ENCODE results near the genes GIP and IGF2BP1.

GRCh38 chr17:48562268-48563000, 15.7 kb downstream of the HOXB4 start:
- PRO-cap, 2 experiments, result no peak in any of the 2 experiments
- RAMPAGE, long total RNA, 5 experiments, result no peak in any of the 5 experiments

DNA sequence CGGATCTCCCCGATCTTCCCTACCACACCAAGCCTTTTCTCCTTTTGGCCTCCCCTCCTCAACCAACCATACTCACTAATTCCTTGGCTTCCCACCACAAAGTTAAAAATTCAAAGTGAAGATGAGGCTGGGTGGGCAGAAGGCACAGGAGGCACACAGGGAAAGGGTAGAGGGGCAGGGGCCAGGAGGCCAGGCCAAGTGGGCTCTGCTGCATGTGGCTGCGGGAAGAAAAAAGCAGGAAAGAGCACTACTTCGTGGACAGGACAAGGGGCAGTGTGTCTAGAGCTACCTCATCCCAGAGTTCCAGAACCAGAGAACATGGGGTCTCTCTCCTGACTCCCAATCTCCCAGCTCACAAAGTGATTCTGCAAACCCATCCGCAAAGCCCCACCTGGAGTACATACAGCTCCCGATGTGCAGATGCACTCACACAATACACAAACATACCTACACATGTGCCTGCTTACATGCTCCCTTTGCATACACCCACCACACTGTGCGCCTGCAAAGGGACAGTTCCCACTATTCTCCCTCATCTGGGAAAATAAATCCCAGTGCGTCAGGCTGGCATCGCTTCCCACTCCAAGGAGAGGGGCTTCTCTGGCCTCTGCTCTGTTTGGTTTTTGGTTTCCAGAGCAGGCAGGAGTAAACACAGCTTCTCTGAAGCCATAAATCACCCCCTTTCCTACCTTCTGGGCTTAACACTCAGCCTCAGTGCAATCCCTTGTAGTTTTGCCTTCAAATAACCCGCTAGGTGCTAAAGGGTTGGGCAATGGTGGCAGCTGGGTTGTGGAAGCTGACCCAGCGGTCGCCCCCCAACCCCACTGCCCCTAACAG, 14.9 kb downstream of the HOXB4 start:
- PRO-cap, 2 experiments, result no peak in any of the 2 experiments
- RAMPAGE, long total RNA, 5 experiments, result no peak in any of the 5 experiments

DNA sequence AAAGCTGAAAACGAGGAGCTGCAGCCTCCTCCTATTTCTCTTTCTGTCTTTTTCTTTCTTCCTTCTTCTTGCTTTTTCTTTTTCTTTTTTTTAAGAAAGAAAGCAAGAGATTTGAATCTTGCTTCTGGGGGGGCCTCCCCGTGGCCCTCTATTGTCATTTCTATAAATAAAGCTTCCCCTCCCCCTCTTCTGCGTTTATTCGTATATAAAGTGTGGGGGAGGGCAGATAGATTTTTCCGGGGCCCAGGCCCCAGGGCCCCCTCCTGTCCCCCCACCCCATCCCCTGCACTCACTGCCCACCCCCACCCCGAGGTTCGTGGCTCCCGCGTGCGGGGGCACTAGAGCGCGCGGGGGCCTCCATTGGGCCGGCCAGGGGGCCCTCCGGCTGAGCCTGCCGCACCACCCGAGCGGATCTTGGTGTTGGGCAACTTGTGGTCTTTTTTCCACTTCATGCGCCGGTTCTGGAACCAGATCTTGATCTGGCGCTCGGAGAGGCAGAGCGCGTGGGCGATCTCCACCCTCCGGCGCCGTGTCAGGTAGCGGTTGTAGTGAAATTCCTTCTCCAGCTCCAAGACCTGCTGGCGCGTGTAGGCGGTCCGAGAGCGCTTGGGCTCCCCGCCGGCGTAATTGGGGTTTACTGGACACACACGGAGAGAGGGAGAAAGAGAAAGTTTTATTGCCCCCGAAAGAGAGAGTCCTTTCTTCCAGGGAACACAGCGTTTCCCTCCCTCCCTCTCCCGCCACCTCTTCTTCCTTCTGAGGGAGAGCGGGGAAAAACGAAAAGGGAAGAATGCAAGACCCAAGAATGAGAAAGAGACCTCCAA, 1.6 kb downstream of the HOXB4 start:
- PRO-cap, 2 experiments, result peak in 1 of 2 experiments; most common plus-strand start position 470 of the sequence (in 1); most common minus-strand start position 416 of the sequence (in 1)
- RAMPAGE, long total RNA, 5 experiments, result no peak in any of the 5 experiments

- PRO-cap, 2 experiments, result no peak in any of the 2 experiments
- RAMPAGE, long total RNA, 5 experiments, result no peak in any of the 5 experiments
Measured at GRCh38 chr17:48586294-48586764, 3.7 kb downstream of the HOXB3 start.

DNA sequence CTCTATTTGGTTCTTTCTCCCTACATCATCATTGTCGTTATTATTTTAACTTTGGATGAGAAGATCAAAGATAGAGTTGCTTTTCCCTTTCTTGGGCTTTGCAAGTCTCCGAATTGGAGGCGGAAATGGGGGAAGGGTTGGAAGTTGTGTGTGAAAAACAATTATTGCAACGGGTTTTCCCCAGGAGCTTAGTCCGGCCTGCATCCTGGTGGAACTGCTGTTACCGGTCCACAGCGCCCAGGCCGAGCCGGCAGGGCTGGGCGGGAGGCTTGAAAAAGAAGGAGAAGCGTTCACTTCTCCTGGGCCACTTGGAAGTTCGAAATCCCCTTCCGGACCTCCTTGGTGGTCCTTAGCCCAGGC, 639 bp upstream of the HOXB5 start:
- PRO-cap, 2 experiments, result no peak in any of the 2 experiments
- RAMPAGE, long total RNA, 5 experiments, result no peak in any of the 5 experiments

GRCh38 chr17:48598803-48599083, 5.2 kb upstream of the HOXB5 start:
- PRO-cap, 2 experiments, result no peak in any of the 2 experiments
- RAMPAGE, long total RNA, 5 experiments, result no peak in any of the 5 experiments

DNA sequence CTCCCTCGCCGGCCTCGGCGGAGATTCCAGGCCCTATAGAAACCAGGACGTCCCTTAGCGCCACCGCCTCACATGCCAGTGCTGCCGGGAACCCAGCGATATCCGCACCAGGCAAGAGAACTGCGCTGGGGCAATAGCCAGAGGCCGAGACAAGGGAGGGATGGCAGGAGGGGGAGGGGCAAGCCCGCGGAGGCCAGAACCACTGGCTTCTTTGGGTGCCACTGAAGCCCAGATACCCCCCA, 929 bp downstream of the HOXB6 start:
- PRO-cap, 2 experiments, result no peak in any of the 2 experiments
- RAMPAGE, long total RNA, 5 experiments, result no peak in any of the 5 experiments

DNA sequence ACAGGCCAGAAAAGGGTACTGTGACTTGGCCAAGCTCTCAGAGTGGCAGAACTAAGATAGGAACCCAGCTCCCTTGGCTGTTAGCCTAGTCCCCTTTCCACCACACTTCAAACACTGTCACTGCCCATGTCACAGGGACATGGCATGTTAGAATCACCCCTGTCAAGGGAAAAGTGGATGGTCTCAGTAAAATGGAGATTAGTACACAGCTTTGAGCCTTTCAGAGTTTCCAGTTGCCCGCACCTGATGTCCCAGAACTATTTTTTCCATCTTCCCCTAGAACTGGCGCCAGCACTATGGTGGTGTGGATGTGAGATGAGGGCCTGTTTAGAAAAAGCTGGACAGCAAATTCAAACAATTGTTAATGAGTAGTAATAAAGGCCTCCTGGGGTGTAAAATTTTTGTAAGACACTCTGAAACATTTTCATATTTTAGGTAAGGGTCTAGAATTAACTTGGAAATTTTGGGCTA, 1.8 kb downstream of the CALCOCO2 start:
- PRO-cap, 2 experiments, result no peak in any of the 2 experiments
- RAMPAGE, long total RNA, 5 experiments, result no peak in any of the 5 experiments

DNA sequence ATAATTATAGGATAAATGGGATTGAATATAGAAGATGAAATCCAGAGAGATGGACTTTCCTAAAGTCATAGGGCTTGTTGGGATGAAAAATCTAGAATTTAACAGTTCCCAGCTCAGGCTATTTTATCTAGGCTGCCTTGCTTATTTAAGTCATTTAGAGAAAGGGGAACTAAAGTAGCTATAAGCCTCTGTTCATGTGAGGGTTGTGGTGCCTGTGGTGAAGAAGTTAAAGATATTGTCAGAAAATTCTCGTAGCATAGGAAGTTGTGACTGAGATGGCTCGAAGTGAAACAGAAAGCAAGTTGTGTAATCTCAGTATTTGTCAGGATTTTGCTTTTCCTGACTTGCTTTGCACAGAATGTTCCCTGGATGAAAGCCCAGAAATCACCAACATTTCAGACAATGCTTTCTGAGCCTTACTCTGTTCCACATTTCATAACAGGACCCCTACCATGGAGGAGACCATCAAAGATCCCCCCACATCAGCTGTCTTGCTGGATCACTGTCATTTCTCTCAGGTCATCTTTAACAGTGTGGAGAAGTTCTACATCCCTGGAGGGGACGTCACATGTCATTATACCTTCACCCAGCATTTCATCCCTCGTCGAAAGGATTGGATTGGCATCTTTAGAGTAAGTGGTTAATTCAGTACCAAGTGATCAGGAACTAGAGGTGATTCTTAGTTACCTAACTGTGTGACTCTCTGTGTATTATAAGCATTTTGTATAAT, 10.6 kb downstream of the CALCOCO2 start:
- PRO-cap, 2 experiments, result peak in 1 of 2 experiments; most common plus-strand start position 431 of the sequence (in 1); most common minus-strand start position 228 of the sequence (in 1)
- RAMPAGE, long total RNA, 5 experiments, result no peak in any of the 5 experiments

GRCh38 chr17:48847866-48848584, 17.2 kb downstream of the CALCOCO2 start:
- PRO-cap, 2 experiments, result no peak in any of the 2 experiments
- RAMPAGE, long total RNA, 5 experiments, result no peak in any of the 5 experiments

GRCh38 chr17:48928128-48928620, 16.5 kb downstream of the SNF8 start:
- PRO-cap, 2 experiments, result no peak in any of the 2 experiments
- RAMPAGE, long total RNA, 5 experiments, result no peak in any of the 5 experiments

- PRO-cap, 2 experiments, result no peak in any of the 2 experiments
- RAMPAGE, long total RNA, 5 experiments, result no peak in any of the 5 experiments
Measured at GRCh38 chr17:48968434-48968977, at the start of gene GIP. Gene GIP (minus strand): TSS chr17:48968596.

- PRO-cap, 2 experiments, result no peak in any of the 2 experiments
- RAMPAGE, long total RNA, 5 experiments, result no peak in any of the 5 experiments
Measured at GRCh38 chr17:48995934-48996835, 1.0 kb upstream of the IGF2BP1 start.

GRCh38 chr17:48996836-48997693, at the start of gene IGF2BP1:
Gene IGF2BP1 (plus strand): TSS chr17:48997385.
- PRO-cap, 2 experiments, result no peak in any of the 2 experiments
- RAMPAGE, long total RNA, 5 experiments, result no peak in any of the 5 experiments

GRCh38 chr17:49014278-49015037, 17.3 kb downstream of the IGF2BP1 start:
- PRO-cap, 2 experiments, result no peak in any of the 2 experiments
- RAMPAGE, long total RNA, 5 experiments, result no peak in any of the 5 experiments

- PRO-cap, 2 experiments, result no peak in any of the 2 experiments
- RAMPAGE, long total RNA, 5 experiments, result no peak in any of the 5 experiments
Measured at GRCh38 chr17:49015898-49016370, 18.7 kb downstream of the IGF2BP1 start.

DNA sequence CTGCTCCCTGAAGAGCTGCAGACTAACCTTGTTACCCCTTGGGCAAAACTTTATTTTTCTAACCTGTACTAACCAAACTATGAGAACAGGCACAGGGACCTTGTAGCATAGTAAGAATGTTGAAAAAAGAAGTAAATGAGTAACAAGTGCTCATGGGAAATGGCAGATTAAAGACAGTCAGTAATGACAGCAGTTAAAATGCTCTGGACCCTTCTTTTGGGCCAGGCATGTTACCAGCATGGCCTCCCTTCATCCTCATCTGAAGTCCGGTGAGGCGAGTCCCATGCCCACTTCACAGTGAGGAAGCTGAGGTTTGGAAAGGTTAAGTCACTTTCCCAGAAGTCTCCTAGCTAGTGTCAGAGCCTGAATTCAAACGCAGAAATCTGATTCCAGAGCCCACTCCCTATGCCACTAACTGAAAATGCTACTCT, 1.9 kb downstream of the ABI3 start:
- PRO-cap, 2 experiments, result no peak in any of the 2 experiments
- RAMPAGE, long total RNA, 5 experiments, result no peak in any of the 5 experiments

DNA sequence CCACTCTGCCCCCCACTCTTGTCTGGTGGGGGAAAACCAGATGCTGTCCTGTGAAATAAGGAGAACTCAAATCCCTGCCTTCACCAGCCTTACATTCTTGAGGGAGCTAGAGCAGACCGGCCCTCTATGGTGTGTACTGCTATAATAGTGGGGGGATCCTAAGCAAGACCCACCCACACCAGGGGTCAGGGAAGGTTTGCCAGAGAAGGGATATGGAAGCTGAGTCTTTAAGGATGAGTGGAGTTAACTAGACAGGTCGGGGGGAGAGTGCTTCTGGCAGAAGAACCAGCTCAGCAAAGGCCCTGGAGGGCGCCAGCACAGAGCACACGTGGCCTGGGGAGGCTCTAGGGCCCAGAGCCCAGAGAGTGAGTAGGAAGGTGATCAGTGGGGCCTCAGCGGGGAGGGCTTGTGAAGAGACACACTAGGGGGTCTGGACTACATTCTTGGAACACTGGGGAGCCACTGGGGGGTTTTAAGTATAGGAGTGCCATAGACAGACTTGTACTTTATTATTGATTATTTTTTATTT, 21.1 kb downstream of the NGFR start:
- PRO-cap, 2 experiments, result no peak in any of the 2 experiments
- RAMPAGE, long total RNA, 5 experiments, result no peak in any of the 5 experiments

DNA sequence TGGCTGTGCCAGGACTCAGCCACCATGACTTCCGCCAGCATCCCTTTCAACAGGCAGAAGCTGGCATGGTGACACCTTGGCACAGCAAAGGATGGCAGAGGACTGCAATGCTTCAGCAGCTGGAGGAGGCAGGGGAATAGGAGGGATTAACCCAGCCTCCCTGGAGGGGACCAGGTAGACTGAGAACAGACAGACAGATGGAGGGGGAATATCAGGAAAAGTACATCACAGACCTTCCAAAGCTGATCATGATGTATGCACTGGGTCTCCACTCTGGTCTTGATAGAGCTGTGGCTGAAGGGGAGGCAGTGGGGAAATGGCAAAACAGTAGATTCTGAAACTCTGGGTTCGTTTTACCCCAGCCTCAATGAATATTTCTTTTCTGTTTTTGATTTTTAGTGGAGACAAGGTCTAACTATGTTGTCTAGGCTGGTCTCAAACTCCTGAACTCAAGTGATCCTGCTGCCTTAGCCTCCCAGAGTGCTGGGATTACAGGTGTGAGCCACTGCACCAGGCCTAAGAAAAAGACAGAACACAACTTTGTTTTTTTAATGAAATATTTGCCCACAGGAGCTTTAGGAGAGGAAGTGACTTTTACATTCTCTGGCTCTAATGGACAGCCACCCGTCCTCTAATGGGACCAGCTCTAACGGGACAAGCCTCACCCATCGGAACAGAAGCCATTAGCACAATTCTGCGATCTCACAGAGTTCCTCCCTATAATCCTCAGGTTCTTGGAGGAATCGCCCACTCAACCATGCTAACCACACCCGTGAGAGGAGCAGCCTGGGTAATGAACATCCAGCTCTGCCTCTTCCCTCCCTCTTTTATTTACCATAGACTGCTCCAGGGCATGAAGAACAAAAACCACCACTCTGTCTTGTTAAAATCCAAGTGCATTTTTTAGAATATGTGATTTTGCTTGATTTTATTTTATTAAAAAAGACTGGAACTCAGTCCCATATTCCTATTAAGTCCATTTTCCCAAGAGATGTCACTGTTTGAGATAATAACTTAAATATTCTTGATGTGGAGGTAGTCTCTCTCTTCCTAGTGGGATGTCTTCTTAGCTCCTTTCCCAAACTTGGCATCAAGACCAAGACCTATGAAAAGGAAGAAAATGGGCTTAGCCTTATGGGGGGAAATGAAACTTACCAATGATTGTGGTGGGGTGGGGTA, 7.0 kb downstream of the SLC35B1 start:
- PRO-cap, 2 experiments, result no peak in any of the 2 experiments
- RAMPAGE, long total RNA, 5 experiments, result no peak in any of the 5 experiments

GRCh38 chr17:49704894-49705565, 2.7 kb downstream of the SLC35B1 start:
- PRO-cap, 2 experiments, result no peak in any of the 2 experiments
- RAMPAGE, long total RNA, 5 experiments, result no peak in any of the 5 experiments

All from thyroid gland (tissue), 7 donors.